Retinal pigment epithelial cell (primary cell): ENCODE results near the gene ADAM11.

DNA sequence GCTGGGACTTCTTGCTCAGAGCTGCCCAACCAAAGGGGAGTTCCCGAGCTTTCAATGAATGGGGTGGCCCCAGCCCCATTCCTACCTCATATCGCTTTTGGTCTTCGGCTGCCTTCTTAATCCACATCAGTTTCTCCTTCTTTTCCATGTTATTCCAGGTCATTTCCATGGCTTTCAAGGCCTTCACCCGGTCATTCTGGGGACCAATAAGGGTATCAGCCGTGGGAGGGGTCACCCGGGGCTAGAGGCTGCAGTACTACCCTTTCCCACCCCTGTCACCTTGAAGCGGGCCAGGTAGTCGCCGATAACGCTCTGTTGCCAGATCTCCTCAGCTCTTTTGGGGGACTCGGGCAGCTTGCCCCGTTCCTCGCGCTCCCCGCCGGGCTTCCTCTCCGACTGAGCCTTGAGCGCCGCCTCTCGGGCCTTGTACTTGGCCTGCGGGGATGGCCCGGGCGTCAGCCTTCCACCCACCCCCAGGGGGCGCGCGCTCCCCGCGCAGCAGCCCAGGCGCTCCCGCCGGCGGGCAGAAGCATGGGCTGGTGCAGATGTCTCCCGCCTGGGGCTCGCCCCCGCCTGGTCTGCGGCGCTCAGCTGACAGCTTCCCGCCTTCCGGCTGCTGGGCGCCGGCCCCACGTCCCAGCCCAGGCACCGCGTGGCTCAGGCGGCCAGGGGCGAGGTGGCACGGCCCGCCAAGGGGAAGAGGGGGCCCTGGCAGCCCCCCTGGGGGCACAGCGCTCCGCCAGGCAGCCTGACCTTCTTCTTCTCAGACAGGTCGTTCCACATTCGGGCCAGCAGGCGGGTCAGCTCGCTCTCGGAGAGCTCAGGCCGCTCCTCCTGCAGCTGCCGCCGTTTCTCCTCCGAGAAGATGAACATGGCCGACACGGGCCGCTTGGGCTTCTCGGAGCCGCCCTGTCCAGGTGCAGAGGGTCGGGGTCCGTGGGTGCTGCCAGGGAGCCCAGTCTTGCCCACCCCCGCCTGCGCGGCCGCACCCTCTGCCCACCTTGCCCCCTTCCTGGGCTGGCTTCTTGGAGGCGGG, 9.1 kb downstream of the UBTF start:
- RRBS = 8% methylated on average over 23 of the region's 71 CpGs

GRCh38 chr17:44212968-44213790, 6.3 kb downstream of the UBTF start:
- RRBS = no CpG with 5 or more reads among the region's 19 CpGs

DNA sequence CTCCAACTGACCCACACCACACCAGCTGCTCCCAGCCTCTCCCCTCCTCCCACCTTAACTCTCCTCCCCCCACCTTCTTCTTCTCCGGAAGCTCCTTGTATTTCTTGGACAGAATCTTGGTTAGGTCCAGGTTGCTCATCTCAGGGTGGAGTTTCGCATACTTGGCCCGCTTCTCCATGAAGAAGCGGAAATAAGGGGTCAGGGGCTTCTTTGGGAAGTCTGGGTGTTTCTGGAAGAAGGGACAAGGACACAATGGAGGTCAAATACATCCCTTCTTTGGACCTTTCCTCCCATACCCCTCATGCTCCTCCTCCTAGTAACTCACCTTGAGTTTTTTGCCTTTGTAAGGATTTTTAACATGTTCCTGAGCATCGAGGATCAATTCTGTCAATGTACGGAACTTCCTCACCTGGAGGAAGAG, 3.9 kb downstream of the UBTF start:
- RRBS = no CpG with 5 or more reads among the region's 6 CpGs

- RRBS = no CpG with 5 or more reads among the region's 8 CpGs
Observed at GRCh38 chr17:44223479-44224113, 4.1 kb upstream of the UBTF start.

DNA sequence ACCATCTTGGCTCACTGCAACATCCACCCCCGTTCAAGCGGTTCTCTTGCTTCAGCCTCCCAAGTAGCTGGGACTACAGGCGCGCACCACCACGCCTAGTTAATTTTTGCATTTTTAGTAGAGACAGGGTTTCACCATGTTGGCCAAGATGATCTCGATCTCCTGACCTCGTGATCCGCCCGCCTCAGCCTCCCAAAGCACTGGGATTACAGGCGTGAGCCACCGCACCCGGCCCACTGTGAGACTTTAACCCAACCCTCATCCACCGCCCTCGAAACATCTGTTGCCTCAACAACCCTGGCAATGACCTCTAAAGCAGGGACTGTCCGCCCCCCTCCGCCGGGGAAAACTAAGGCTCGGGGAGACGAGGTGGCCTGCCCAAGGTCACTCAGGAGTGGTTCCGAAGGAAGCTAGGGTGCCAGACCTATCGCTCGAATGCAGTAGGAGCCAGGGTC, 890 bp downstream of the SLC25A39 start:
- RRBS = 43% methylated on average over 1 of the region's 22 CpGs

DNA sequence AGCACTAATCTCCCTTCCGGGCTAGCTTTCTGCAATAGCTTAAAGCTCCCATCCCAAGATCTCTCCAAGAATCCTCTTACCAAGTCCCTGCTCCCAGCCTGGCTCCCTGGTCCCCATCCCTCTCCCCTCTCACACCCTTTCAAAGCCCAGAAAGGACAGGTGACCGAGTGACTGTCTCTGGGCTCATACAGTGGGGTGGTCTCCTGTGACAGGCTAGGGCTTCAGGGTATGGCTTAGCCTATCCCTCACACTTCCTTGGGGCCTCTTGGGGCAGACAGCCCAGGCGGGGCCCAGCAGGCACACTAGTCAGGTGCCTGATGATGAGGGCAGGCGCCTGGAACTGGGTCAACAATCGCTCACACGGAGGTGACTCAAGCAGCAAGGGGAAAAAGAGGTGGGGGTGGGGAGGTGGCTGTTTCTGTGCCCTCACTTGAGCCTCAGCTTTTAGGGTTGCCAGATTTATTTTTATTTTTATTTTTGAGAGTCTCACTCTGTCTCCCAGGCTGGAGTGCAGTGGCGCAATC, 6.5 kb upstream of the GRN start:
- RRBS = no CpG with 5 or more reads among the region's 7 CpGs

GRCh38 chr17:44362928-44363558, 610 bp downstream of the FAM171A2 start:
- RRBS = no CpG with 5 or more reads among the region's 39 CpGs

DNA sequence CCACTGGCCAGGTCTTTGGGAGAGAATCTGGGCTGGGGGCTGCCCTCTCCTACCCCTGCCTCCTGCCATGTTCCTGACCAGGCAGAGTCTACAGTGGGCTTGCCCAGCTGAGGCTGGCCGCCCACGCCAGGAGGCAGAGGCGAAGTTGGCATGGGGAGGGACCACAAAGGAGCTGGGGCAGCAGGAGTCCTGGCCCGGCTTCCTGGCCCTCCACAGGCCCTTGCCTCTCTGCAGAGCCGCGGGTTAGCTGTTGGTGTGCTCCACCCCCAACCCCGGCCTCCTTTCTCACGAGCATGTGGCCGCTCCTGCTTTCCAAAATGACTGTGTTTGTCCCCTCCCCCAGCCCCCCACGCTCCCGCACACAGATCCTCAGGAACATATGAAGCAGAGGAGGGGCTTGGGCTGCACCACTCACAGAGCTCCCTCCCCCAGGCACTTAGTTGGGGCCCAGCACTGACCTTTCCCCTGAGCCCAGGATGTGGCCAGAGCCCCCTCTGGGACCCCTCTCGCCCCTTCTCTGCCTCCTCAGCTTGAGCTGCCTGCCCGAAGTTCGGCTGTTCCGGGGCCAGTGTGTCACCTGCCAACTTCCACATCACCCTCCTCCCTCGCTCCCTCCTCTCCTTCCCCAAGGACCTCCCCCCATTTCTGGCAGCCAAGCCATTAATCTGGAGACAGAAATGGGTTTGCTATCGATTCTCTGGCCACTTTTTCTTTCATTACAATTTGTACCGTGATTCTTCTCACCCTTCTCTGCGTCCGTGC, 9.1 kb upstream of the ADAM11 start:
- RRBS = 51% methylated on average over 3 of the region's 20 CpGs

- RRBS = 1% methylated on average over 27 of the region's 59 CpGs
Observed at GRCh38 chr17:44758667-44759129, at the start of gene ADAM11. Gene ADAM11 (plus strand): TSS chr17:44758988.

DNA sequence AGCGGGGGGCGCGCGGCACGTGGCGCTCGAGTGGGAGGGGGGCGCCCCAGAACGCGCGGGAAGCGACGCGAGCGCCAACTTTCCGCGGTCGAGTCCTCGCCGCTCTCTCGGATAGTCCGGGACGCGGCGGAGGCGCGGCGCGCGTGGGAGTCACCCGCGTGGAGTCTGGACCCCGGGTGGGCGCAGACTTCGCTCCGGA, 153 bp upstream of the GJC1 start:
- RRBS = 1% methylated on average over 12 of the region's 36 CpGs

GRCh38 chr17:44923200-44923897, 8.0 kb upstream of the GFAP start:
- RRBS = no CpG with 5 or more reads among the region's 8 CpGs

GRCh38 chr17:44988131-44988790, 20.2 kb upstream of the C1QL1 start:
- RRBS = no CpG with 5 or more reads among the region's 28 CpGs

GRCh38 chr17:44995439-44995974, 27.4 kb upstream of the C1QL1 start:
- RRBS = 3% methylated on average over 4 of the region's 11 CpGs

- RRBS = 73% methylated on average over 3 of the region's 8 CpGs
Observed at GRCh38 chr17:45038714-45039190, 12.7 kb downstream of the DCAKD start.

- RRBS = no CpG with 5 or more reads among the region's 13 CpGs
Observed at GRCh38 chr17:45110368-45111092, 21.8 kb downstream of the PLCD3 start.

- RRBS = no CpG with 5 or more reads among the region's 15 CpGs
Observed at GRCh38 chr17:45135973-45136446, 523 bp downstream of the ACBD4 start.

GRCh38 chr17:45136447-45136799, 936 bp downstream of the ACBD4 start:
- RRBS = no CpG with 5 or more reads among the region's 6 CpGs

GRCh38 chr17:45149677-45150679, 1.7 kb downstream of the HEXIM1 start:
- RRBS = 1% methylated on average over 21 of the region's 55 CpGs

- RRBS = 0% methylated on average over 2 of the region's 54 CpGs
Observed at GRCh38 chr17:45160230-45161325, 1.1 kb upstream of the HEXIM2 start.

DNA sequence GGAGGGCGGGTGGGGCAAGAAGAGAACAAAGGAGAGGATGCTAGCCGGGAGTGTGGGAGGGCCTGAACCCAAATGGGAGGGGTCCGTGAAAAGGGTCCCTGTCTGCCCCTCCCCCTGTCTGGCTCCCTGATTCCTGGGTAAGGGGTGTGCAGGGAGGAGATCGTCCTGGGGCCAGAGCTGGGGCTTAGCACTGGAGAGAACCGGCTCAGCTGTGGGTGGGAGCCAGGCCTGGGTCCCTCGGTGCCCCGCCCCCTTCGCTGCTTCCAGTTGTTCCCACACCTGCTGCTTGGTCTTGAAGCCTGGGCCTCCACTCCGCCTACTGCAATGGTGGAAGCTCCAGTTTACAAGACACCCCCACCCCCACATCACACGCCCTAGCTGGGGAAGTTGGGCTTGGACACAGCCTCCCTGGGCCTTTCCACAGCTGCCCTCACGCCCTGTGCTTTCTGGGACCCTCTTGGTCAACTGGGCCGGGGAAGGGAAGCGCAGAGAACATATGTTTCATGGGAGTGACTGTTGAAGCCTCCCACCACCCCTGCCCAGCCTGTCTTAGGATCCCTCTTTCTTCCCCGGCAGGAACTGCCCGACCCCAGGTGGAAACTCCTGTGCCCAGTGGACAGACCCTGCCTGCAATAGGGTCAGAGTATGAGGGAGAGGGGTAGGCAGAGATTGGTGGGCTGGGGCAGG, 10.3 kb downstream of the HEXIM2 start:
- RRBS = 17% methylated on average over 3 of the region's 15 CpGs